Fibroblast of villous mesenchyme (primary cell): ENCODE data around the gene CLEC4E.

GRCh38 chr12:8221500-8221962 lies 5.9 kb downstream of the FAM90A1 start:
- CAGE, long polyA plus RNA = no peak

GRCh38 chr12:8282009-8282551 lies 54.7 kb upstream of the FAM90A1 start:
- CAGE, long polyA plus RNA = no peak

DNA sequence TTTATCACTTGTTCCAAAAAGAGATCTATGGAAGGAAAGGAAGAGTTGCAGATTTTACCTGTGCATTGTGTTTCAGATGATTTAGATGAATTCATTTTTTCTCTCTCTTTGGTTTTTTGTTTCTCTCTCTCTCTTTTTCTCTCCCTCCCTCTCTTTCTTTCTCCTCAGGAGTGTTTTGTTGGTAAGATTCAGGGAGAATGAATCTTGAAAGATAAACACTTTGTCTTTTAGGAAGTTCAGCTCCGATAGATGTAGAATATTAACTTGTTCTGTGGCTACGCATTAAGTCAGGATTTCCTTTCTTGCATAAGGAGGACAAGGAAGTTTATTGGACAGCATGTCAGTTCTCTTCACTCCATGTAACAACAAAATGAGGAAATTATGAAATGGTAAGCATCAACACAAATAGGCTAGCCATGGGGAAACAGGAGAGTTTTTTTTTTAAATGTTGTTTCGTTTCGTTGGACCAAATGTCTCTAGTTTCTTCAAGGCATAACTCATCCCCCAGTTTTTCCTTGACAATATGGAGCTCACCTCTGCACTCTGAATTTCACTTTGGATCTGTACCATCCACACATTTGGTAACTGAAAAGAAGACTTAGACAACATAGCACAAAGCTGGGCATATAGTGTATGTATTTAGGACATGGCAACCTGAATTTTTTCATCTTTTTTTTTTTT lies at the start of gene CLEC4E:
Gene CLEC4E, minus strand, starts transcription at position 203 of the 681 bp plus-strand sequence.
- CAGE, long polyA plus RNA = no peak

- CAGE, long polyA plus RNA = no peak
Observed at GRCh38 chr12:8644381-8645423, 17.9 kb downstream of the MFAP5 start.

DNA sequence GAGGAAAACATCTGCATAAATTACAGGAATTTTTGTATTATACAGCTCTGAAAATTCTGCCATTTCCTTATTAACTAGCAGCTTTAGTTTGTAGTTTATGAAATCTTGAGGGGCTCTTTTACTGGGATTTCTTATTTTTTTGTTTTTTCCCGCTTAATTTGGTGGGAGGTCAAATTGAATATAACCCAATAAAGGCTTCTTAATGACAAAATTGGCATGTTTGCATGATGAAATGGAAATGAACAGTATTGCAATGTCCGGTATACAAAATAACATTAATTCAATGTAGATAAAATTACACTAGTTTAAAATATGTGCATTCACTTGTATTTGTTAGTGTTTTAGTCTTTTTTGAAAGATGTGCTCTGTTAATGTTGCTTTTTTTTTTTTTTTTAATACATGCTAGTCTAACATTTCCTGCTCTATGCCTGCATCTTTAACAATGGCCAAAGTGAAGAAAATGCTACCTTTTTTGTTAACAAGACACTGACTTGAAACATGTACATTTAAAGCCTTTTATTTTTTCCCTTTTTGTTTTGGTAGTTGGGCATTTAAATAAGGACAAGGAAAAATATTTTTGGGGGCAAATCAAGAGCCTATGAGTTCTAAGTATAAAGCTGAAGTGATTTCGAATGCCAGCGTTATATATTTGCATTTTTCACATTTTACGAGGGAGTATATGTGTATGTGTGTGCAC lies 48.1 kb upstream of the A2ML1 start:
- CAGE, long polyA plus RNA = no peak

DNA sequence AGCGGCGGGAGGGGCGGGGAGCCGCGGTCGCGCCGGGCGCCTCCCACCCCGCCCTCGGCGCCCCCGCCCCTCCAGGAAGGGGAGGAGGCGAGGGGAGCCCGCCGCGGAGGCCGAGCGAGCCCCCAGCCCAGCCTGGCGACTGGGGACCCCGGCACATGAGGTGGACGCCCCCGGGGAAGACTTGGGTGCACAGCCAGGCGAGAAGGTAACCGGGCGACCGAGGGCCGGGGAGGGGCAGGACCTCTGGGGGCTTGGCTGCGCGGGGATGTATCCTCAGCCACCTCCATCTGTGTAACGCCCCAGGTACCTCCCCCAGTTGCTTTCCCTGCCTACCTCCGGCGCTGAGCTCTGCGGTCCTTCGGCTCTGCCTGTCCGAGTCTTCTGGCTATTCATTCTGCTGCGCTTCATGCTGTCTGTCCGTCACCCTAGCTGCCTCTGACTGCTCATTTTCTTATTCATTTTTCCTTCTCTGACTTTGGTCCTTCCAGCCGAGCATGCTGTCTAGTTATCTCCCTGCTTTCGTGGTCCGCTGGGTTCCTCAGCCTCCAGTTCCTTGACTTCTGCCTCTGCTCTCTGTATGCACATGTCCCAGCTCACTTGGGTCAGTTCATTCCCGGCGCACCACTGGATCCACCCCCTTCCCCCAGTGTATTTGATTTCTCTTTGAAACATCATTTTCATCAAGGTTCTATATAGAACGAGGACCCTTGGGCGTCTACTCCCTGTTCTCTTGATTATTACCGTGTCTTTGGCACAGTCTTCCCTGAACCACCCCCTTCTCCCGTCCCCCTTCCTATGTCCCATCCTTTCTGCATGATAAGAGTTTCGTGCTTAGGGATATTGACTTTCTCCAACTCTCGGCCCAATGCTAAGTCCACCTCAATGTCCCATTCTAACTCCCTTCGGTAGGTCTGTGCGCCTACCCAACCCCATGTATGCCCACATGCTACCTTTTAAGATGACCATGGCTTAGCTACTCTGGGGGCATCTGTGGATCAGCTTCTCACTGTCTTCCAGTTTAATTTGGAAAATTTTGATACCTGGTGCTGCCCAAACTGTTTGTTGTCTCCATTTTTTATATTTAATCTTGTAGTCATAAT lies 664 bp downstream of the PHC1 start:
- CAGE, long polyA plus RNA = no peak

DNA sequence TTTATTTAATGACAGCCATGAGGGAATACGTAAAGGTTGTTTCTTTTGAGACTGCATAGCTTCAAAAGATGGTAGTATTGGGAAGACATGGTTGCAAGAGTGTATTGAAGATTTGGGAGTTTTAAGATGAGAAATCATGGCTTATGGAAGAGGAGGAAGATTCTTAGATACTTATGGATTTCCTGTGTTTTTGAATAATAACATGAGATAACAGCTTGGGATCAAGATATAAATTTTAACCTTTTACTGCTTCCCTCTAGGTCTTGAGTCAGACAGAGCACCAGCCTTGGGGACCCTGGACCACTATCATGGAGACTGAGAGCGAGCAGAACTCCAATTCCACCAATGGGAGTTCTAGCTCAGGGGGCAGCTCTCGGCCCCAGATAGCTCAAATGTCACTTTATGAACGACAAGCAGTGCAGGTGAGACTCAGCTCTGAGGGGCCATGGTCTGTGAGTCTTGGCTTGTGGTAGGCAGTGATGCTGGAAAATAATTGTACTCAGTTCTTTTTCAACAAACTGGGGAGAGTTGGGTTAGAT lies 3.1 kb downstream of the PHC1 start:
- CAGE, long polyA plus RNA = no peak

DNA sequence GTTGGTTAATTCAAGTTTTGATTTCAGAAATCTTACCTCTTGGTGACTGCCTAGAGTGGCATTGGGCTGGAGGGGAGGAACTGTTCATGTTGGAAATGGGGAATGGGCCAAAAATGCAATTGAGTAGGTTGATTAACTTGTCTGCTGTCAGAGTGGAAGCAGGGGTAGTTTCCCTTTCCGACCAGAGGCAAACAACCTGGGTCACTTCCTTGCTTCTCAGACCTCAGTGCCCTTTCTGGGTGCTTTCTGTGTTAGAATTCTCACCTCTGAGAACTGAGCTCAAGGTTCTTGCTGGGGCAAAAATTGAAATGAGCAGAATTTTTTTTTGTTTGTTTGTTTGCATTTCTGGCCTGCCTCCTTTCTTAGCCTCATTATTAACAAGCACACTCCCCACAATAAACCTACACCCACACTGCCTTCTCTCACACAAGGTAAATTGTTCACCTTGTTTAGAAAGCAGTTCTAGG lies 2.3 kb upstream of the M6PR start:
- CAGE, long polyA plus RNA = no peak

GRCh38 chr12:9111032-9111992 lies 4.4 kb downstream of the A2M start:
- CAGE, long polyA plus RNA = no peak

- CAGE, long polyA plus RNA = no peak
Observed at GRCh38 chr12:9407304-9407750, 199.1 kb upstream of the PZP start.

- CAGE, long polyA plus RNA = no peak
Observed at GRCh38 chr12:9447297-9447728, 160.4 kb downstream of the KLRB1 start.

- CAGE, long polyA plus RNA = no peak
Observed at GRCh38 chr12:9751510-9752505, 8.9 kb downstream of the CD69 start.

GRCh38 chr12:9757256-9758070 lies 3.2 kb downstream of the CD69 start:
- CAGE, long polyA plus RNA = no peak

GRCh38 chr12:9813959-9814814 lies 13.1 kb upstream of the KLRF1 start:
- CAGE, long polyA plus RNA = no peak

DNA sequence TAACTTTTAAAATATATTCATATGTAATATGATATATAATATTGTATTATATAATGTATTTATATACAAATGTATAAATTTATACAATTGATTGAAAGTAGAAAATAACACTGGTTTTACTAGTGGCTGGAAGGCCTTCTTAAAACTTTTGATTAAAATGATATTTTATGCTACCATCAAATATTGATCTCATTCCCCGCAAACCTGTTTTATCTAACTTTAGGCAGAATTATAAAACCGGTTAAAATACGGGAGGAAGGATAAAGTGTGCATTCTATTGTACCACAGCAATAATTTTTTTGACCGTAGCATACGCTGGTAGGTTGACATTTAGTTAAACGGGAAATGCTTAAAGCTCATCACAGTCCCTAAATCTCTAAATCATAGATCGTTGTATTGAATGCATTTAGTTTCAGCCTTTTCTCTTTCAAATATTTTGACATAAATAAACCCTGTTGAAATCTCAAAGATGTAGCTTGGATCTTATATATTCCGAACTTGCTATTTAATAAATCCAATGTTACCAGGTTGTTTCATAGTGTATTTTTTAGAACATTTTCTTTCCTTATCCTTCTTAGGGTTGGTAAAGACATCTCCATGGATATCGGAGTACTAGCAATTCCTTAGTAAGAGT lies 913 bp downstream of the CLEC2B start:
- CAGE, long polyA plus RNA = no peak

DNA sequence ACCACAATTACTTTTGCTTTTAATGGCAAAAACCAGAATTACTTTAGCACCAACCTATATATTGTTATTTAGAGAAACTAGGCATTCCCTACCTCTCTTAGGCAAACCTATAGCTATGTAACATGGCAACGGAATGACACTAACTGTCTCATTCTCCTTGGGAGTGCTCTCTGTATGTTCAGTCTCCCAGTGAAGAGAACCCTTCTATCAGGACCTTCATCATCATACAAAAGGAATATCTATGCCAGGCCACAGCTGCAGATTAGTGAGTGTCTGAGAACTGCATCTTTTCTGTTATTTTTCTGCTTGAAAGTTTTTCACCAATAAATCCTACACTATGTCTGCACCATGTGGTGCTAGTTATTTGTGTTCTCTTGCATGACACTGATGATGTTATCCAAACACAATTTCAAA lies 326 bp upstream of the CLEC12A start:
- CAGE, long polyA plus RNA = no peak

- CAGE, long polyA plus RNA = no peak
Observed at GRCh38 chr12:9974002-9974225, 2.7 kb downstream of the CLEC12A start.

DNA sequence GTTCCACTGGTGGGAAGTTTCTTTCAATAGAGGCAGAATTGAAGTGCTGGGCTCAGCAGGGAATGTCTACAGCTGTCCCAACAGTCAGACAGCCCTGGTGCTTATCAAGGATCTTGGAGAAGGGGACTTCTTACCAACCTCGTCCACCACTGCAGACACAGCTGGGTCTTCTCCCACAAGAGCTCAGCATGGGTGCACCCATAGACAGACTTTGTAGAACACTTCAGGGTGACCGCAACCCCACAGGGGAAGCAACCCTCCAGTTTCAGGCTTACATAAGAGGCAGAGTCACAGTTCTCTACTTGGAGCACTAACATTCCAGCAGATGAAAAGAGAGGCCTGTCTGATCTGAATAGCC lies 3.5 kb upstream of the CLEC1A start:
- CAGE, long polyA plus RNA = no peak

- CAGE, long polyA plus RNA = no peak
Observed at GRCh38 chr12:10220344-10221022, 7.8 kb downstream of the GABARAPL1 start.

DNA sequence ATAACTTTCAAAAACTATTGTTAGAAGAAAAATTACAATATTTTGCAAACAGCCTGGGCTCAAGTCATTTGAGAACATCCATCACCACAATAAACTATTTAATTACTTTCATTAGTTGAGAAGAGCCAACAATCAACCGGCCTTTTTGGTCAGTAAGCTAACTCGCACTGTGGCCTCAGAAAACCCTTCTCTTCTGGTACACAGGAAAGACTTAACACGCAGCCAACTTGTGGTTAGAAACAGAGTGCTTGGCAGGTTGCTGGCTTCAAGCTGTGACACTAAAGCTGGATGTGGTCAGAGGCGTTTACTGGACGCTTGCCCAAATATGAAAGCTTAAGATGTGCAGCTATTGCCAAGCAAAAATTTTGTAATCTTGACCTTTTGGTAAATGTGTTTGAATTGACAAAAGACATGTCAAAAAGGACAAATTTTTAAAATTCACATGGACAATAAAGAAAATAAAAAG lies 2.5 kb upstream of the KLRK1 start:
- CAGE, long polyA plus RNA = no peak